ENCODE measurements around a stretch of chr10.

GRCh38 chr10:102650472-102651497 is 6.5 kb downstream of the TRIM8 start:
- PRO-cap, result no peak
- RAMPAGE, long total RNA, result no peak
- RRBS, result no CpG with 5 or more reads among the region's 15 CpGs

DNA sequence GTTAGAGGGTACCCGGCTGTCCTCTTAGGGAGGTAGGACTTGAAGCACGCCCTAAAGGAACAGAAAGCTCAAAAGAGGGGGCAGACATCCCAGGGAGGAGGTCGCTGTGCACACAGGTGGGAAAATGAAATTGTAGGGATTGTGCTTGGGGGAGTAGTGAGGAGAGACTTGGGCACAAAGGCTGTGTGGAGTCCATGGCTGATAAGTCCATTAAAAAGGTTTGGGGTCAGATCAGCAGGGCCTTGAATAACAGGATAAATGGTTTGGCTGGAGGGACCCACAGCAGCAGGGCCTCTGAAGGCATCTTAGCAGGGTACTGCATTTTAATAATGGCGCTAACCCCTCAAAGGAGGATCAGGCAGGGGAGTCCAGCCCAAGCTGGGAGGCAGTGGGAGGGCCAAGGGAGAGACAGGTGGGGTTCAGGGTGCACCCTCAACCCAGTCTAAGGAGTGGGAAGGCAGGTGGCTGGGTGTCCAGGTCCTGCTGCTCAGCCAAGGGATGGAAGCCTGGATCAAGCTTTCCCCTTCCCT is 23.8 kb downstream of the TRIM8 start:
- PRO-cap, result no peak
- RAMPAGE, long total RNA, result no peak
- RRBS, result no CpG with 5 or more reads among the region's 4 CpGs

DNA sequence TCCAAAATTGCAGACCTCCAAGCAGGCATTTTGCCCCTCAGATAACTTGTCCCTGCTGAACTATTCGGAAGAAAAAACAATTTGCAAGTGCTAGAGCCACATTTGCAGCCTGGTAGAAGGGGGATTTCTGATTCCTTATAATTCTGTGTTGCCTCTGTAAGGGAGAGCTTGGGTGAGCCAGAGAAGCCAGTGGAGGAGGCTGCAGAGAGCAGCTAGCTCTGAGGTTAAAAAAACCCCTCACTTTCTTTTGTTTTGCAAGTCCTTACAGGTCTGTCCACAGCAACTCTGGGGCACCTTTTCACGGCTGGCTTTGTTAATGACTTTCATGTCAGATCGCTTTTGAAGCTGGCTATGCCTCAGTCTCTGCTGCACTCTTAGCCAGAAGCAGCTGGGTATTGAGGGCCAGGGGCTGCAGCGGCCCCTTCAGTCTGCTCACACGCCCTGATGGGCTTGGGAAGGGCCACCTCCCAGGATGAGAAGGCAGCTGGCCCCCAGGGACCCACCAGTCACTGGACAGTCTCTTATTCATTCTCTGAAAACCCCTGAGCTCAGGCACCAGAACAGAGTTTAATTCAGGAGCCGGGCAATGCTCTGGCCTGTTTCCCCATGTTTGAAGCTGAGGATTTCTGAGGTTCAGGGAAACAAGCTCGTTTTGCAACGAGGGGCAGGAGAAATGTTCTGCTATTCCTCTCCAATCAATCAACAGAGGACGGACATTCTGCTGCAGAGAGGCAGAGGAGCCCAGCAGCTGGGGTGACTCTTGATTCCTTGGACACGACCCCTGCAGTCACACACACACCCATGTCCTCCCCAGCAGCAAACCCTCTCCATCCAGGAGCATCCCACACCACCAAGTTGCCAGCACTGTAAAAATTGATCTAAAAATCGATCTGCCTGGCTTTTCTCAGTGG is 30.9 kb downstream of the TRIM8 start:
- PRO-cap, result no peak
- RAMPAGE, long total RNA, result no peak
- RRBS, result no CpG with 5 or more reads among the region's 11 CpGs

DNA sequence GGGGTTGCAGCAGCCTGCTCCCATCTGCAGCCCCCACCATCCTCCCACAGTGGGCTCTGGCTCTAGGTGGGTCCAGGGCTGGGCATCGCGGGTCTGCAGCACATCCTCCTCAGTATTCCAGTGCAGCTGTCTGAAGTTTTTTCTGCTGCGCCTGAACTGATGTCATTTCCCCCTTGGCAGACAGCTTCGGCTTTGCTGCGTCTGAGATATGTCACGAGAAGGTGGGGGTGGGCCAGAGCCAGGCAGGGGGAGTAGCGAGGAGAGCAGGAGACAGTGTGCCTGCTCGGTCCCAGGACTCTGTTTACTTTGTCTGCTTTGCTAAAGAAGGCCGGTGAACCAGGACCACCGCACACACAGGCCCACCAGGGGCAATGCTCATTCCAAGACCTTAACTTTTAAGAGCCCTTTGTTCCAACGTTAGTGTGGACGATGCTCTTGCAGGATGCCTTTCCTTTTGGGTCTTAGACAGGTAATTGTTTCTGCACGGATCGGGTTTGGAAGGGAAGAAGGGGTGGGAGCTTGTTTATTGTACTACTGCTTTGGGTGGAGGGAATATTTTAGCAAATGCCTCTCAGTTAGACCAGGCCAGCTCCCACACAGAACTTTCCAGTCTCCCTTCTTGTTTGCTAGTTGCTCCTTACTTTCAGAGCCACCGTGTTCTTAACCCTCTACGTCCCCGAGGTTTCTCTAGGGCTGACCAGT is 32.4 kb downstream of the WBP1L start:
- PRO-cap, result bidirectional peak, plus-strand start at position 234 of the sequence, minus-strand start at position 132 of the sequence
- RAMPAGE, long total RNA, result no peak
- RRBS, result no CpG with 5 or more reads among the region's 17 CpGs

DNA sequence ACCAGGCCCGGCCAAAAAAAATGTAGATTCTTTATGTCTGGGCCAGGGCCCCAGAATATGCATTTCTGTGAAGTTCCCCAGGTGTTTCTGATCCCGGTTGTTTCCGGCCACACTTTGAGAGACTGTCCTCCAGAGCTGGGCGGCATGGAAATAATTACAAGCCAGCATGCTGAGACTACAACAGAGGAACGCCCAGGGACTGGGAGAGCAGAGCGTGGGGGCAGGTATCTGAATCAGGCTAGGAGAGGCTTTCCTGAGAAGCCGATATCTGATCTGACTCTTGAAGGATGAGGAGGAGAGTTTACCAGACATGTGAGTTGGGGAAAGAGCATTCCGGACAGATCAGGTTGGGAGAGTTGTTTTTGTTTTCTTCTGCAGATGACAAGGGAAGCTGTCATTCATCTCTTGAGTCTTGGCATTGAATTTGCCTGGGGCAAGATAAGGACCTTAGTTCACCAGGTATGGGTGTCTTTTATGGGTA is 35.9 kb downstream of the WBP1L start:
- PRO-cap, result no peak
- RAMPAGE, long total RNA, result no peak
- RRBS, result 65% methylated on average over 1 of the region's 8 CpGs

DNA sequence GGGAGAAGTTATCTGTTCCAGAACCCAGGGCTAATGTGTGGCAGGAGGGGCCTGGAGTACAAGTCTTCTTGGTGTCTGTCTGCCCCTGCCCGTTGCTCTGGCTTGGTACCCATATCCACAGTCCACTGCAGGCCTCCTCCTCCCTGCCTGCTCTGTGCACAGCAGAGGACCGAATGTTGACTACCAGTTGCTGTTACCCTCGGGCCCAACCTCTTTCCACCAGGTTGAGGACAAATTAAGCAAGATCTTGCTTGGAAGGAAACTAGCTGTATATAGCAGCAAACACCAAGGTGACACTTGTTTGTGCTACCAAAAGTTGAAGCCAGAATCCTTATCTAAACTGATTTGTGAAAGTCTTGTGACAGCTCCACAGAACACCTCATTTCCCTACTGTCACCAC is 37.7 kb downstream of the WBP1L start:
- PRO-cap, result no peak
- RAMPAGE, long total RNA, result no peak
- RRBS, result no CpG with 5 or more reads among the region's 3 CpGs

- PRO-cap, result no peak
- RAMPAGE, long total RNA, result no peak
- RRBS, result 2% methylated on average over 14 of the region's 37 CpGs
Observed at GRCh38 chr10:102917472-102917850, 633 bp upstream of the CNNM2 start.

GRCh38 chr10:103152976-103153841 is 39.9 kb downstream of the NT5C2 start:
- PRO-cap, result no peak
- RAMPAGE, long total RNA, result no peak
- RRBS, result no CpG with 5 or more reads among the region's 6 CpGs

GRCh38 chr10:103396942-103397290 is 490 bp downstream of the PDCD11 start:
- PRO-cap, result no peak
- RAMPAGE, long total RNA, result no peak
- RRBS, result no CpG with 5 or more reads among the region's 2 CpGs

DNA sequence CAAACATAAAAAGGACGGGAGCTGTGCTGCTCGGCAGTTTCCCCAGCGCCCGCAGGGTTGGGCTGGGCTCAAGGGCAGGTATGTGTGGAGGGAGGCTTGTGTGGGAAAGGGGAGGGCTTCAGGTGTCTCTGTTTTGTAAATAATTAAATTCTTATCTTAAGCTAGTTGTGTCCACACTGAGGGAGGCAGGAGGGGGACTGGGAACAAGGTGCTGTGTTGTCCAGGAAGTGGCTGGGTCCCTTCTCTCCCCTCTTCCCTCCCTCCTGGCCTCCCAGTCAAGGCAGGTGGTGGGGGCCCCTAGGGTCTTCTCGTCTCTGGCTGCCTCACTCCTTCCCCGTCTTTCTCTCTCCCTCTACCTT is 19.1 kb downstream of the NEURL1 start:
- PRO-cap, result no peak
- RAMPAGE, long total RNA, result no peak
- RRBS, result no CpG with 5 or more reads among the region's 6 CpGs

DNA sequence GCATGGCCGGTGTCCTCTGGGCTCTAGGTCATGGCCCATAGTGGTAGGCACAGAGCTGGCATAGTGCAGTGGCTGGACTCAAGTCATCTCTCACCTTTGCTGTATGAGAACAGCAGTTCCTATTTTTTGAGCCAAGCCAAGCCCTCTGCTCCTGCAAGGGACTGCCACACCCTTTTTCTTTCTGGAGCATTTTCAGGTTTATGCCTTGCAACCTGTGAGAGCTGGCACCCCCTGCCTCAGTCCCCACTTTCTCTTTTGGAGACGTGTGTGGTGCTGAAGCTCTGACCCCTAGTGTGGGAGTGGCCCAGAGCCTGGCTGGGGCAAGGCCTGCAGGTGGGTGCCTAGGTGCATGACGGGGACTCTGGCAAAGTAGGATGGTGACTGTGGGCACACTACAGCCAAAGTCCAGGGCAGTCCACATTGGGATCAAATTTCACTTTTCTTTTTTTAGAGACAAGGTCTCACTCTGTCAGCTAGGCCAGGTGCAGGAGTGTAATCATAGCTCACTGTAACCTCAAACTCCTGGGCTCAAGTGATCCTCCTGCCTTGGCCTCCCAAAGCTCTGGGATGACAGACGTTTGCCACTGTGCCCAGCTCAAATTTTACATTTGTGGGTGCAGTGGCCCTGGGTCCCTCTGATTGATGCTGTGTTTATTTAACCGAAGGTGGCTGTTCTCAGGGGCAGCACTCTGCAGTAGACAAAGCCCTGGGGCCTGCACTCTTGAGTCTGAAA is 52.2 kb downstream of the NEURL1 start:
- PRO-cap, result no peak
- RAMPAGE, long total RNA, result no peak
- RRBS, result no CpG with 5 or more reads among the region's 5 CpGs

DNA sequence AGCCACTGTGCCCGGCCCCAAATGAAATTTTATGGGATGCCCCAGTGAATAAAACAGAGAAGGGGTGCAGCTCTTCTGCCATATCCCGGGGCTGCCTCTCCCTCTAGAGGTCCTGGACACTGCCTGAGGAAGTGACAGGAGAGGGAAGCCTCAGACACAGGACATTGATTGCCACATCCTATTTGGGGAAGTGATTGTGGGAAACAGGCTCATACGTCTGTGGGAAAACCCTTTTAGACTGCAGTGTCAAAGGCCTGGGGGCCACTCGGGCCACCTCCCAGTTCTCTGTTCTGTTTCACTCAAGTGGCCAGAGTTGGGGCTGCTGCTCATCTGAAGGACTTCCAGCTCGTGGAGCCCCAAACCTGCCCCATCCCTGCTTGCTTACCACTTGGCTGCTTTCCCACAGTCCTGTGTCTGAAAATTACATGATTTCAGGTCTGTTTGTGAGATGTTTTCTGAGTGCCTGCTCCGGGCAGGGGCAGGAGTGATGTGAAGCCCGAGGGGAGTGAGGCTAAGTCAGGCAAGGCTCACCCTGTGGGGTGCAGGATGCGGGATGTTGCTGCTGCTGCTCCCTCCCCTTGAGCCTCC is 58.2 kb downstream of the NEURL1 start:
- PRO-cap, result no peak
- RAMPAGE, long total RNA, result no peak
- RRBS, result 46% methylated on average over 1 of the region's 8 CpGs

- PRO-cap, result no peak
- RAMPAGE, long total RNA, result no peak
- RRBS, result no CpG with 5 or more reads among the region's 12 CpGs
Observed at GRCh38 chr10:103600002-103600598, 106.6 kb downstream of the NEURL1 start.

DNA sequence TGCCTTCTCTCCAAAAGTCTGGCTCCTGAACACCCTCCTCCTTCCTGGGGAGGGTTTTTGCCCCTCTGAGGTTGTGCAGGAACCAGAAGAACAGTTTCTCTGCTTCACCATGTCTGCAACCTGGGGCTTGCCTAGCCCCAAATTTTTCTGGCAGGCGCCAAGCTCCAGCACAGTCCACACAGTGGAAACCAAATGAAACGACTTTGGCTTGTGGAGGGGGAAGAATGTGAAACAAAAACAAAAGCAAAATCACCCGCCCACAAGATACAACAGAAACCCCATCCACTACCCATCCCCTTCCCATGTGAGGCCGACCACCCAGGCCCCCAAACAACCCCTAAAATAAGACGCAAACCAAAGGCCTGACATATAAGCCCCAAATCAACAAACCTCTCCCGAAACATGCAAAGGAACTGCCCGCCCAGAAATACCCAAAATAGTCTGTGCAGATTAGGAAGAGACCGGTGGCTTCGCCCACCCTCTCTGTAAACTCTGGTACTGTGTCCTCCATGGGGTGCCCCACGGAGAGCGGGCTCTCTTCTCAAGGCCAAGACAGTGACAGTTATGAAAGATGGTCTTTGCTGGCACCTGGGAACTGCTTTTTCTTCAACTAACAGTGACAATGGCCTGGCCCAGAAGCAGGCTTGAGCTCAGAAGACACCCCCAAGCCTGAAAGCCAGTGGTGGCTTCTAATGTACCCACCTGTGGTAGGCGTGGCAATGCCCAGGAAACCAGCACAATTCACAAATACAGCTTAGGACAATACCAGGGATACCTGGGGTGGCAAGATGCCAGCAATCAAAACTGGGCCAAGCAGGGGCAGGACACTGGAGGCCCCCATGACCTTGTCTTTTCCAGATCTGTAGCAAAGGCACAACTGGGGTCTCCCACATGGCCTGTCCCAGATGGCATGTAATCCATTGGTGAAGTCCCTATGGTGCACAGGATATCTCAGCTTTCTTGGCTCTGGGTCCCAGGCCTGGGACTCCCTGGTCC is 107.4 kb downstream of the NEURL1 start:
- PRO-cap, result no peak
- RAMPAGE, long total RNA, result no peak
- RRBS, result no CpG with 5 or more reads among the region's 12 CpGs

DNA sequence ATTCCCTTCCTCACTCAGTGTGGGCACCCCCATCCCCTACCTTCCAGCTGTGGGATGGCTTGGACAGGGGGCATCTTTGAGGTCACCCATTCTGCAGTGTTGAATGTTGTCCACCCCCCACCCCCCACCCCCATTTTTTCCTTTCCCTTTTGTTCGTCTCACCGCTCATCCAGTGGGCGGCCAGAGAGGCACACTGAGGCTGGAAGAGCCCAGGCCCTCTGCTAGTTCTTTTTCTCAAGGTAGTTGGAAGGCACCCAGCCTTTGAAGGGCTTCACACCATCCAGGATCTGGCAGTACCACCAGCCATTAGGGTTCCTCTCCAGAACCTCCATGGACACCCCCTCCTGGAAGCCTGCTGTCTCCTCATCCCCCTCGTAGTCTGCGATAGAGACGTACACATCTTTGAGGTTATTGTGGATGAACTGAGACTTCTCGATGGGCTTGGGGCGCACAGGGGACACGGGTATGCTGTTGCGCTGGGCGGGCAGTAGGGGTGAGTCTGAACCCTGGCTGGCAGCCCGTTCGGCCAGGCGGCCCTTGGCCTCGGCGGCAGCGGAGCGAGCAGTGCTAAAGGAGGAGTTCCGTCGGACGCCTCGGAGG is 108.2 kb downstream of the NEURL1 start:
- PRO-cap, result no peak
- RAMPAGE, long total RNA, result no peak
- RRBS, result no CpG with 5 or more reads among the region's 22 CpGs

DNA sequence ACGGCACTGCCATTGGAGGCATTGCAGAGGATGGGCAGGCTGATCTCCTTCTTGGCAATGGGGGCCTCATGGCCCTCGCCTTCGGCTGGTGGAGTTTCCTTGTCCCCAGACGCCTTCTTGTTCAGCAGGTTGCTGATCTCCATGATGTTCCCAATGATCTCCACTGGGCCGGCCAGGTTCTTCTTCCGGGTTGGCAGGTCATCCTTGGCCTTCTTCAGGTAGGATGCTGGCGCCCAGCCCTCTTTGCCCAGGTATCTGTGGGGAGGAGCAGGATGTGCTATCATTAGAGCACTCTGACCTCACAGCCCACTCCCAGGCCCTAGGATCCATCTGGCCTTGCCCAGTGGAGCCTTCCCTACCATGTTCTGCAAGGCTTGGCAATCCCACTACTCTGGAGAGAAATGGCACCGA is 119.4 kb downstream of the NEURL1 start:
- PRO-cap, result no peak
- RAMPAGE, long total RNA, result no peak
- RRBS, result no CpG with 5 or more reads among the region's 8 CpGs

GRCh38 chr10:103616687-103617645 is 123.5 kb downstream of the NEURL1 start:
- PRO-cap, result no peak
- RAMPAGE, long total RNA, result no peak
- RRBS, result 55% methylated on average over 7 of the region's 23 CpGs

DNA sequence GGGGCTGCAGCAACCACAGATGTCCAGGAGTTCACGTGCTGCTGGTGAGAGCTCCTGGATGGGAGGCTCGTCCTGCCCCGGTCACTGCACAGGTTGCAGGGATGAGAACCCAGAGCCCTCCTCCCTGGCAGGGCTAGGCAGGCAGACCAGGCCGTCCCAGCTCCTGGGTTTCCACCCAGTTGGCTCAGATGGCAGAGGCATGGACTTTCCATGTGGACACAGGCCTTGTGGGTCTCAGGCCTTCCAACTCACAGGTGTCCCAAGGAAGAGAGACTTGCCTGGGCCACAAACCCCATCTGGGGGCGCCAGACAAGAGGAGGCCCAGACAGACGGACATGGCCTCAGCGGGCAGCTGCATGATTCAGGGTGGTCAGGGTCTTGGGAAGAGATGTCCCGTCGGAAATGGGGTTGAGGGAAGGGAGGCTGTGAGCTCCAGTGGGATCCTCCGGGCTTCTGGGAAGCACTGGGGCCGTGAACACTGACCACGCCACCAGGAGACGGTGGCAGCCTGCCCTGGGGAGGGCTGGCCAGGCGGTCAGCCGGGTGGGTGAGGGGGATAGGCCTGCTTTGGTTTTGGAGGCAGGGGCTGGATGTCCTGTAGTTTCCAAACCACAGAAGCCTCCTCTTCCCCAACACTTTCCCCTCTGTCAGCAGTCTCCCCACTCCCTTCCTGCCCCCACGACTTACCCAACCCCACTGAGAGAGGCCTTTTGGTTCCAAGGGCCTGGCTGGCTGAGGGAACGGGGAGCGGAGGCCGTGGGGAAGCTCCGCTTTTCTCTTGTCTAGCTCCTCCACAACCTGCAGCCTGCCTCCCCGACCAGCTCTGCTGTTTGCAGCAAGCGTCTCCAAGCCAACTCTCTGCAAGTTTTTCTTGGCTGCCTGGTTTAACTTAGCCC is 126.5 kb downstream of the NEURL1 start:
- PRO-cap, result no peak
- RAMPAGE, long total RNA, result no peak
- RRBS, result 79% methylated on average over 6 of the region's 22 CpGs

DNA sequence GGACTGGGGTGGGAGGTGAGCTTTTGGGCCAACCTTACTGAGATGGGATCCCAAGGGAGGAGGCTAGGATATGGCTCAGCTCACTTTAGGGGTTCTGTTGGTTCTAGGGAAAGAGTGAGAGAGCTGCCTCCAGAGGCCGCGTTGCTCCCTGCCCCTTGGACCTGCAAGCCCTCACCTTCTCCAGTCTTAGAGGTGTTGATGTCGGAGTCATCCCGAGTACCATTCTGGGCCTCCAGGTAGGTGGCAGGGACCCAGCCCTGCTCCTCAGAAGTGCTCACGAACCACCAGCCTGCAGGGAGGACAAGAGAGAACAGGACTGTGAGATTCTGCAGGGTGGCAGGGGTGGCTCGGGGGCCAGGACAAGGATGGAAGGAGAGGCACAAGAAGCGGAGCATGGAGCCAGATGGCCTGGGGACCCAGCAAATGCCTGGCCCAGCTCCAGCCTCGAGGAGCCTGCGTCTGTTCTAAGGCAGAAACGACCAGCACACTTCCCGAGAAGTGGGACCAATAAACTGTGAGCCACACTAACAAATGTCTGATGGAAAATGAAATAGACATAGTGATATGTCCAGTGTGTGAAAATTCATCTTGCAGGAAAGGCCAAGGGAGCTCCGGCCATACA is 133.5 kb downstream of the NEURL1 start:
- PRO-cap, result no peak
- RAMPAGE, long total RNA, result no peak
- RRBS, result no CpG with 5 or more reads among the region's 12 CpGs

DNA sequence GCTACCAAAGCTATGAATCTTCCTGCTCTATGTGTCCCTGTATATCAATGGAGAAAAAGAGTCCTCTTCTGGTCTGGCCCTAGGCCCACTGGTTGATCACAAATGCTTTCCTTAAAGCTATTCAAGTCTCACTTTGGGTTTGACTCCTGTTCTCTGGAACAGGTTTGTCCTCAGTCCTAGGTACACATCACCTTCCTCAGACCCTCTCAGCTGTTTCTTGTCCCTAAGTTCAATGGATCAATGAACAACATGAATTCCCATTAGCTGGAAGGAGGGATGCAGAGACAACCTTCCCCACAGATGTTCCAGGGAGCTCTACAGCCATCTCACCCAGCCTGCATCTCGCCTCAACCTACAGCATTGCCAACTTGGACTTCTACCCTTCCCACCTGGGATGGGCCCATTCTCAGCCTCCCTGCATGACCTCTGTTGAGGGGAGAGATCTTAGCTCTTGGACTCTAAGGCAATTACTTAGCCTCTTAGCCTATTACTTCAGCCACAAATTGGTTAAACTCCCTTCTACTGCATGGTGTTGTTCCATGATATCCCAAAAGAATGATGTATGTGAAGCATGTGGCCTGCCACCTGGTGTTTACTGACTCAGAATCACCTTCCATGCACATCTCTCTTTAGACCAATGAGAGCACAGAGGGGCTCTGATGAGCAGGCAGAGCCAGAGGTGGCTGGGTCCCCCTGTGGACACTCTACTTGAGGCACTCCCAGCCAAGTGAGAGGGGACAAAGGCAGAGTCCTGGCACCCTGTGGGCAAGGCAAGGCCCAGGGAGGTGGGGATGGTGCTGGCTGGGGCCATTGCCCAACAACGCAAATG is 164.2 kb downstream of the NEURL1 start:
- PRO-cap, result no peak
- RAMPAGE, long total RNA, result no peak
- RRBS, result no CpG with 5 or more reads among the region's 2 CpGs

All from lung (tissue), 4 donors.